Thoracic aorta endothelial cell (primary cell): Measurements from ENCODE around the gene HTR5A.

DNA sequence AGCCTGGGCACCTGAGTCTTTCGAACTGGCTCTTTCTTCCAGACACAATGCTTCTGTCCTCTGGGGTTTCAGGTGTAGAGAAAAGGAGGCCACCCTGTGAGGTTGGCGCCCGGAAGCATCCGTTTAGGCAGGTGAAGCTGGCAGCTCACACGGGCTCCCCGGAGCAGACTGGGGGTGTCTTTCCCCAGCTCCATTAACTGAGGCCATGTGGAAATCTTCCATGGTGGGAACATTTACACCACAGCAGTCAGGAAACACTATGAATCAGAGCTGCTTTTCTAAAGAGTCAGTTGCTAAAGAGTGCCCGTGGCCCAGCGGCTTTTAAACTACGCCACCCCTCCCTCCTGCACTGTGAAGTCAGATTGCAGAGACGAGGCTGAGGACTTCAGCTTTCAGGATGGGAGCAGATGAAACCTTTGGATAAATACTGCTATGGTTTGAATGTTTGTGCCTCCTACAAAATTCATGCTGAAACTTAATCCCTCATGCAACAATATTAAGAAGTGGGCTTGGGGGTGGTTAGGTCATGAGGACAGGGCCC is 29.1 kb downstream of the PRKAG2 start:
- CAGE, long polyA plus RNA = no peak

DNA sequence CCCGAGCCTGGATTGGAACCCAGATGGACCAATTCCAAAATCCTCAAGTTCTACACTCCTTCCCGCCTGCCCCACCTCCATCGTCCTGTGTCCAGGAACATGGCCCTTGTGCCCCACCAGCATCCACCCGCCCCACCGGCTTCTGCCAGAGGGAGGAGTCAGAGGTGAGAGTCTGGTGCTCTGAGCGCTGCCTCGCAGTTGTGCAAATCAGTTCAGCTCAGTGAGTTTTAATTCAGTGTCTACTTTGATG is 26.4 kb downstream of the PRKAG2 start:
- CAGE, long polyA plus RNA = no peak

- CAGE, long polyA plus RNA = no peak
These were observed 9.7 kb downstream of the PRKAG2 start for GRCh38 chr7:151867152-151867640.

GRCh38 chr7:151867641-151867788 is 9.4 kb downstream of the PRKAG2 start:
- CAGE, long polyA plus RNA = no peak

DNA sequence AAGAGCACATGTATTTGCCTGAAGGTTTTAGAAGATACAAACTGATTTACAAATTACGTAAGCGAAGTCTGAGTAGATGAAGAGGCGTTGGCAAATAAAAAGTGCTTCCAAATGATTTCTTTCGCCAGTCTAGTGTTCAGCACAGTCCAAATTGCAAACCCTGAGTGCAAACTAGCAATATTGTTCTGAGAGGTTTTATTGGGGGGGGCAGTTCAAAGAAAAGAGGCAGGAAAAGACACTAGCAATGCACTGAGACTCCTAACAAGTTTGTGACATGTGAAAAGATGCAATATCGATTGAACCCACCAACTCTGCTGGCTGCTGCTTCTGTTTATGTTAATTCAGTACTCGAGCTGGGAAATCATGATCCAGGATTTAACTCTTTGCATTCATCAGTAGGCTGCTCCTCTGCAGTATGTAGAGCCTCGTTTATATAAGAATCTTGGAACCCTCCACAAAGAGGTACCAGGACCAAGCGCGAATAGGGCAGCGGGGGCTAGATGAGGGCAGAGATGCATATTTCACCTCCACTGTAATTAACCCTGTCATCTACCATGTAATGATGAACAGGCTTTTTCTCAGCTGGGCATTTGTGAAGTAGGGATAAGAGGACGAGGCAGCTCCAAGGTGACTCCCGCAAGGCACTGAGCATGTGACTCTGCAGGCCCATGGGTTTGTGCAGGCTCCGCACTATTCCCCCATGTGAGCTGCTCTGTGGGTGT is 7.9 kb downstream of the PRKAG2 start:
- CAGE, long polyA plus RNA = no peak

GRCh38 chr7:151878360-151878643 is 1.4 kb upstream of the PRKAG2 start:
- CAGE, long polyA plus RNA = no peak

DNA sequence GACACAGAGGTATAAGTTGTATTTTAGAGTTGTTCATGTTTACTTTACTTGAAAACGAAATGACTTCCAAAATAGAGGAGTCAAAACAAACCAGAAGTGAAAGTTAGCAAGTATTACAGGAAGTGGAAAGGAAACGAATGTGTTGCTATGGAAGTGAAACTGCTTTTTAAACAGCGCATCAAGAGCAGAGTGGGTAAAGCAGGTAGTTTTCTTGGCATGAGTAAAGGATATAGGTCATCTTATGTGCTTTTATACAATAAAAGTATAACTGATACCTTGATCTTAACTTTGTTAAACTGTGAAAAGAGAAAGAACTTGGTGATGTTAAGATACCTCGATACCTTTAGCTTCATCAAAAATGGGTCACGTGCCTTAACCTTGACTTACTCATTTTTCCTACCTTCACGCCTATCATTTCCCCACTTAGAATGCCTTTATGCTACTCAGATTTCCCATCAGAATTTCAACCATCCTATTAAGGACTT is 19.9 kb upstream of the GALNTL5 start:
- CAGE, long polyA plus RNA = no peak

- CAGE, long polyA plus RNA = no peak
These were observed 33.1 kb upstream of the GALNT11 start for GRCh38 chr7:151992269-151992931.

DNA sequence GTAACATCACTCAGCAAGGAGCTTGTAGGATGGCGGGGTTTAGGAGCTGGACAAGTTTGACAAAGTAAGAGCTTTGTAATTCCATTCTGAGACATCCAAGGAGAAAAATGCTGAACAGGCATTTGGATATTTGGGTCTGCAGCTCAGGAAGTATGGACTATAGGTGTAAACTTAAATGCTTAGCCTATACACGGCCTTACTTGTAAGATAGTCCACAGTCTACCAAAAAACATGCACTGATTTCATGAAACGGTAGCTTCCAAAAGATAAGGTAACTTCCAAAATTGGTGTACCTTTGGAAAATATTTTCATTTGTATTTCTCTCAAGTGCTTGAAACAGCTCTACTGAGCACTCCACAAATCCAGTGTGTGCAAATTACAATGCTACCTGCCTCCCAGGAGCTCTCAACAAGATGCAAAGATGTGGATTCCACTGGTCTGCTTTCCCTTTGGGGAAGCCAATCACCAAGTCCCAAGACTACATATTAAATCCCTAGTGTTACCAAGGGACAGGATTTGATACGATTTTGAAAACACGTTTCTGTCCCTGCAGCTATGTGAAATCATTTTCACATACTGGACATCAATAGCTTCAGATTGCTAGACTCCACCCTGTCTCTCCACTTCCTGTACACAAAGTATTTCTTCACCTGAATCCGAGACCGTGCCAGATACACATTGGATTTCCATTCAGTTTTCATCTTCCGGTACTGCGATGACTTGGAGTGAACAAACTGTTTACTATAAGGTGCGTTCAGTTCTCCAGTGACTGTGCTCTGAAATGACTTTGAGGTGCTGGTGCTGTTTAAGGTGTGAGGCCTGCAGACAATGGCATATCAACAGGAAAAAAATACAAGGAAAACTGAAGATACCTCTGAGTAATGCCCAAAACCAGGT is 118.8 kb downstream of the GALNT11 start:
- CAGE, long polyA plus RNA = no peak

GRCh38 chr7:152181095-152181659 is 155.7 kb downstream of the GALNT11 start:
- CAGE, long polyA plus RNA = no peak

- CAGE, long polyA plus RNA = no peak
These were observed 41.6 kb downstream of the KMT2C start for GRCh38 chr7:152393911-152394849.

DNA sequence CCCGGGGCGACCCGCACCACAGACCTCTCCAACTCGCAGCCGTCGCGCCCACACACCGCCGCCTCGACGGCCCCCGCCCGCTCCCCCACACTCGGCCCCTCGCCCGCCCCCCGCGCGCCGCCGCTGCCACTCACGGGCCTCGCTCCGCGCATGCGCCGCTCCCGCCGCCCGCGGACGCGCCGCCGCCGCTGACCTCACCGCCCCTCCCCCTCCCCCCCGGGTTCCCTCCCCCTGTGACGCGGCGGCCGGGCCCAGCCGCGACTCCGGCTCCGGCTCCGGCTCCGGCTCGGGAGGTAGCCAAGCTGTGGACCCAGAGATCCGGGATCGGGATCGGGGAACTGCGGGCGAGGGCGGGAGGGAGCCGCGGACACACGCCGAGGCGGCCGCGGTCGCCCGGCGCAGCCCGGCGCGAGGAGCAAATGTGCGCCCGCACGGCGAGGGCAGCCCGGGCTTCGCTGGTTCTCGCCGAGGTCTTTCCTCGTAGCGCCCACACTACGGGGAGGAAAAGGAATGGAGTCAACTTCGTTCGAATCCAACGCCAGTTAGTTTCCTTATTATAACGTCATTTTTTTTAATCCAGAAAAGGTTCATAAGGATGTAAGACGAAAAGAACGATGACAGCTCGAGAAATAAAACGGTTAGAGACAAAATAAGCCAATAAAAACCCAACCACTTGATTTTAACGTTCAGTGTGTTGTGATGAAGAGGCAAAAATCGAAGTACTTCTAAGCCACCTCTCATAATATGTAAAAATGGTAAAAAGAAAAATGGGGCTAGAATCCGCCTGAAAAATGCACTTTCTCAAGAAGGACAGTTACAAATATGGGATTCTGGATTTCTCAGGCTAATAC is 910 bp upstream of the KMT2C start:
- CAGE, long polyA plus RNA = no peak

GRCh38 chr7:152640329-152641437 is 35.3 kb downstream of the XRCC2 start:
- CAGE, long polyA plus RNA = no peak

DNA sequence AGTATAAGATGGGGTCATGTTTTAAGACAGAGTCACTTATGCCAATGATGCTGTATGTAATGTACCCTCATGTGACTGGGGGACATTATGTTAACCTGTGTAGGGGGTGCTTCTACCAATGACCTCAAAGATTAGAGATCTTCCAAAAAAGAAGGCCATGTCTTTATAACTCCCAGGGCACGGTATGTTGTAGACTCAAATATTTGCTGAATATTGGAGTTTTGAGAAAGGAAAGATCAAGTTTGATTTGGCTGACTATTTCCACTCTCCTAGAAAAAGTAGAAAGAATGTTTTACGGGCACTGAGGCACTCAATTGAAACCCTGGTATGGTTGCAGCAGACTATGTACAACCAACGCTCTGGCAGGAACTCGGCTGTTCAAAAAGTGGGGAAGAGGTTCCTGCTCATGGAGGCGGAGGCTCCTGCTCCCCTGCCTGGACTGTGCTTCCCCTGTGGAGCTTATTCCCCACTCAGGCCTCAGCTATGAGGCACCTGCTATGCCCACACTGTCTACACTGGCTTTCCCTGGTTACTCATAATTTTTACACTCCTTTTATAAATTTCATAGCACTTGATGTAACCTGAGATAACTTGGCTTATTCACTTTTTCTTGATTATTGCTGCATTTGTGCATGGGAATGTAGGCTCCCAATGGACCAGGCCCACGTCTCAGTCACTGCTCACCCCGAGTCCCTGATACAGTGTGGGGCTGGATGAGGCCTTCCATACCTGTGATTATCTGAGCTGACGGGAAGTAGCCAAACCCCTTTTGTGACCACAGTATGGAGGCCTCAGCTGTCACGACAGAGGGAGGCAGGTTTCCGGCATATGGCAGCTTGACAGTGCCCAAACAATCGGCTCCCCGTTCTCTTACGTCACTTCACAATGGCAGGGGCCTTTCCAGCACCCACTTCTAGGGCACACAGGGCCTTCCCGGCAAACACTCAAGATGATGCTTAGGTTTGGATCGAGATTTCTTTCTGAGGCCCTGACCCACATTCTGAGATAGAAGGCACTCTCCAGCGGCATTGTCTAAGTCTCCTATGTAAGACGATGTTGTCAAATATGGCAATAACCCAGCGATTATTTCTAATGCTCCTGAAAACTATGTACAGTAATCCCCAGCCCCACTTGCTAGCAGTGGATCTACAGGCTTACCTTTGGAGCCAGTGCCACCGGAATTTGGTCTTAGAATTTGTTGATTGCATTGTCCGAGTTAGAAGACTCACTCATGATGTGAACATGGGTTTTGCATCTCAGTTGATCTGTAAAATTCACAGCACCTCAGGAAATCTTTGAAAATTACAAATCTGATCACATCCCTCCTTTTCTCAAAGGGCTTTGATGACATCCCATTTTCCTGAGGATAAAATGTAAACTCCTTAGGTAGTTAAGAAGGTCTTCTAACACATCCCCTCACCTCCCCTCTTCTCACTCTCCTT is 645.3 kb downstream of the ACTR3B start:
- CAGE, long polyA plus RNA = no peak

GRCh38 chr7:153411831-153412797 is 640.1 kb upstream of the DPP6 start:
- CAGE, long polyA plus RNA = no peak

- CAGE, long polyA plus RNA = no peak
These were observed 638.6 kb upstream of the DPP6 start for GRCh38 chr7:153413281-153414265.

GRCh38 chr7:153886217-153886744 is 165.9 kb upstream of the DPP6 start:
- CAGE, long polyA plus RNA = no peak

- CAGE, long polyA plus RNA = no peak
These were observed at the start of gene HTR5A for GRCh38 chr7:155069877-155070447. TSS of gene HTR5A (plus strand) at chr7:155070324.

- CAGE, long polyA plus RNA = no peak
These were observed 96.5 kb downstream of the HTR5A start for GRCh38 chr7:155166565-155167134.

- CAGE, long polyA plus RNA = no peak
These were observed 83.1 kb upstream of the INSIG1 start for GRCh38 chr7:155214313-155215327.